Endometrial microvascular endothelial cells (primary cell): Measurements from ENCODE around the genes CD99L2, FATE1, MAGEA6, ZNF185 and PNMA6F.

DNA sequence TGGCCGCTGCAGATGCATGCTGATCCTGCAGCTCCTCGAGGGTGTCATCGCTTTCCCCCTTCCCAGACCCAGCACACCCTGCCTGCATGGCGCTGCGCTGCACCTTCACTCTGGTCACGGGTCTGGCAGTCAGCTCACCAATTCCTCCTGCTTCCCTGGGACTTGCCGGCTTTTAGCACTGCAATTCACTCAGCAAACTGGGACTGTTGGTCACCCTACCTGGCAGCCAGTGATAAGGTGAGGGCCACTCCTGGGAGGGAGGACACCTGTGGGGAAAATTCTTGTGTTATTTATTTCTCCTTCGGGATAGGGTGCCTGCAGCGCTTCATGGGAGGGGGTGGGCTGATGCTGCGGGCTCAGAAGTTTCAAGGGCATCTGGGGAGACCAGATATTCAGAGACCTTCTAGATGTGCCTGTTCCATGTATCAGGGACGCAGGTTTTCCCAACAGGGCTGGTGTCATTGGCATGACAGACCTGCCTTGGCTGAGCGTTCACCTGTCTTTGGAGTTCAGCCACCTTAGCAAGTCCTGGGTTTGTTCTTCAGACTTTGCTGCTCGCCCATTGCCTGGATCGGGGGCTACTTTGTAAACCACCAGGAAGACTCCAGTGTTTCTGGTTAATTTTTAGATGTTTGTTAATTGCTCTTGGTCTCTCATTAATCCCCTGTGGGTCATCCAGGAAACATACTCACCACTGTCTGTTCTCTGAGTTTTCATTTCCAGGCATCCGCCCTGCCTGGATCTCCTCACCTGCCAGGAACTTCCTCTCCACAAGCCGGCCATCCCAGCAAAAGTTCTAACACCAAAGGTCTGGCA, 7.7 kb upstream of the EOLA2 start:
- RAMPAGE, long total RNA, result no peak

DNA sequence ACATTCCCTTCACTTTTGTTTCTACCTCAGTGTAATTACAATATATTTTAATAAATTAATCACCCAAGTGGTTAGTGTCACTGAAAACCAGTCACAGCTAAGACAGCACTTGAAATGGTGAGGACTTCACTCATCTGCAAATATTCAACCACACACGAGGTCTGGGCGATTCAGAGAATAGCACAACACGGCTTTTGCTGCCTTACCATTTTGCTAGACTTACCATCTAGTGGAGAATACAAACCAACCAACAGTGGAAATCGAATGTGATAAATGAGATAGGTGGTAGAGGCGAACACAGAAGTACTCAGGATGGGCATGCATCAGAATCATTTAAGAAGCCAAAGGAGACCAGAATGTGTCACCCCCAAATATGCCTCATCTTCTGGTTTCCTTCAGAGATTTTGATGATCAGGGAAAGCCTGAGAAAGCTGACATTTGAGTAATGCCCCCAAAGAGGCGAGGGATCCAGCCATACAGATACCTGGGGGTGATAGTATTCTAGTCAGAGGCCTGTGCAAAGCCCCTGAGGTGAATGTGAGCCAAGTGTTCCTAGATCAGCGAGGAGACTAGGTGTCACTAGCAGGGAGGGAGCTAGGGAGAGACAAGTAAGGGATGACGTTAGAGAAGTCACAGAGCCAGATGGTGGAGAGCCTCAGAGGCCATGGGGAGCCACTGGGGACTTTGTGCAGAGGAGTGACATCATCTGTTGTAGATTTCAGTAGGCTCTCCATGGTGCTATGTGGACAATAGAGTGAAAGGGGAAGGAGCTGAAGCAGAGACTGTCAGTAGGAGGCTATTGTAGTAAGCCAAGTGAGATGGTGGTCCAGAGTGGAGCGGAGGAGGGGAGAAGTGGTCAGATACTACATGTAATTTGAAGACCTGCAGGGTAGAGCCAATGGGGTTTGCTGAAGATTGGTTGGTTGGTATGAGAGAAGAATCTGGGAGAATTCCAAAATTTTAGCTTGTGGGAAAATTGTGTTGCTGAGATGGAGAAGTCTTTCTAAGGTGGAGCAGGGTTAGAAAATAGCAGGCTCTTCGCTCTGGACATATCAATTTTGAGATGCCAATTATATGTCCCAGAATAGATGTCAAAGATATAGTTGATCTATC, 1.8 kb downstream of the MTMR1 start:
- RAMPAGE, long total RNA, result no peak

GRCh38 chrX:150898116-150899140, at the start of gene CD99L2:
CD99L2 (minus strand) TSS chrX:150898668.
- RAMPAGE, long total RNA, result start-site peak on the minus strand at chrX:150898596-150898626, 193 and 284 reads in 2 replicates

DNA sequence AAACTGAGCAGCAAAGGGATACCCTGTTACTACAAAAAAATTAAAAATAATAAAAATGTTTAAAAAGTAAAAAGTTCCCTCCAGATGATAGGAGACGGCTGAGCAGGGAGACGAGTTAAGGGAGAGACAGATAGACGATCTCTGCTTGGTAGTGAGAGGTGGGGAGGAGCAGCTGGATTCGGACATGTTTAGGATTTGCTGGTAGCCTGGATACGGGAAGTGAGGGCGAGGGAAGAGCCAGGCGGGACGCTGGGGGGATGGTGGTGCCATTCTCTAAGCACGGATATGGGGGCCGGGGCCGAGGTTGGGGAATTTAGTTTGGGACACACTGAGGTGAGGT, 17.1 kb upstream of the HMGB3 start:
- RAMPAGE, long total RNA, result no peak

DNA sequence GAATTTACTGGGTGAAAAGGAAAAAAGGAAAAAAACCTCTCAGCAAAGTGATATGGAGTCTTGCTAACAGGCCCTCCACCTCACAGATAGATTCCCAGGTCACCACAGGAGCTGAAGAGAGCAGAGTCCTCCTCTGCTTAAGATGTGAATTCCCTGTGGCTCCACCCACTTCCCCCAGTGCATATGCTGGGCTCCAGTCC, 25.1 kb upstream of the PASD1 start:
- RAMPAGE, long total RNA, result no peak

DNA sequence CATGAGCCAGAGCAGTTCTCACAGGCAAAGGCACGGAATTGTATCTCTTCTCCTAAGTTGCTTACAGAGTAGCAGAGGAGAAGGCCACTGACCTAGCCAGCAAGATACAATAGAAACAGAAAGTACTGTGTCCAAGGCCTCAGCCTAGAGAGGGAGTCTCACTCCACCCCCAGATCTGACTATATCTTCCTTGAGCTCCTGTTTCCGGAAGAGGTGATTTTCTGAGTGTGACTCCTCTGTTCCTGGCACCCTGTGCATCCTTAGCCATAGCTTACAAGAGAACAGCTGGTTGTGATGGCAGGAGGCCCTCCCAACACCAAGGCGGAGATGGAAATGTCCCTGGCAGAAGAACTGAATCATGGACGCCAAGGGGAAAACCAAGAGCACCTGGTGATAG, at the start of gene FATE1:
Gene FATE1, plus strand, starts transcription at position 210 of the 397 bp plus-strand sequence.
- RAMPAGE, long total RNA, result no peak

- RAMPAGE, long total RNA, result no peak
Measured at GRCh38 chrX:151722346-151722780, 6.5 kb downstream of the FATE1 start.

DNA sequence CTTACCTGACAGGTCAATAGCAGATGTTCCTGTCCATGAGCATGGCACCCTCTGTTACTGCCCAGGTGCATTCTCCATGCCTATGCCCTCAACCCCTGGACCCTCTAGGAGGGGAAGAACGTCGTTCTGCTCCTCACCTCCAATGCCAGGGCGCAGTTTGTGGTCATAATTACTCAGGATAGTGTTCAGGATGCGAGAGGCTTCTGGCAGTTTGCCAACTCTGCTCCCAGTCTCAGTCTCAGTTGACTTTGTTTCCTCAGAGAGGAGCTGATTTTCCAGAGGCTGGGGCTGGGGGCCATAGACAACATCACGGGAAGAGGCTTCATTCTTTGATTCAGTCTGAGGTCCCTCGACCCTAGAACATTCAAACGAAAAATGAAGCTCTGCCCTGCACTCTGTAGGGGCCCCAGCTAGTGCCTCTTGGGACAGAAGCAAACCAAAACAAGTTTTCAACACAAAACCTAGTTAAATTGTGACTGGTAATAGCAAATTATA, 4.4 kb downstream of the GABRE start:
- RAMPAGE, long total RNA, result no peak

DNA sequence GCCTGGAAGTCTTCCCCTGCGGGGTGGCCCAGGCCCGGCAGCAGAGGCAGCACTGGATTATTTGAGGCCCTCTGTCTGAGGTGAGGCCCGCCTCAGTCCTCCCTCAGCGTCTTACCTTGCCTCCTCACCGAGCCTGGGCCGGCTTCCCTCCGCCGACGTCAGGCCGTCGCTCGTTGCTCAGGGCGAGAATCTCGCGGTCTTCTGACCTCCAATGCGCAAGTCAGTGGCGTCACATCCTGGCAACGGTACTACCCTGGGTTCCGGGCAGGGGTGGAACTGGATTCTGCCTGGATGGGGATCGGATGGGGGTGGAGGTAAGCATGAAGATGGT, at the start of gene MAGEA6:
Gene MAGEA6, minus strand, starts transcription at position 151 of the 331 bp plus-strand sequence.
- RAMPAGE, long total RNA, result no peak

GRCh38 chrX:152876771-152877516, 20.9 kb upstream of the ZNF185 start:
- RAMPAGE, long total RNA, result no peak

DNA sequence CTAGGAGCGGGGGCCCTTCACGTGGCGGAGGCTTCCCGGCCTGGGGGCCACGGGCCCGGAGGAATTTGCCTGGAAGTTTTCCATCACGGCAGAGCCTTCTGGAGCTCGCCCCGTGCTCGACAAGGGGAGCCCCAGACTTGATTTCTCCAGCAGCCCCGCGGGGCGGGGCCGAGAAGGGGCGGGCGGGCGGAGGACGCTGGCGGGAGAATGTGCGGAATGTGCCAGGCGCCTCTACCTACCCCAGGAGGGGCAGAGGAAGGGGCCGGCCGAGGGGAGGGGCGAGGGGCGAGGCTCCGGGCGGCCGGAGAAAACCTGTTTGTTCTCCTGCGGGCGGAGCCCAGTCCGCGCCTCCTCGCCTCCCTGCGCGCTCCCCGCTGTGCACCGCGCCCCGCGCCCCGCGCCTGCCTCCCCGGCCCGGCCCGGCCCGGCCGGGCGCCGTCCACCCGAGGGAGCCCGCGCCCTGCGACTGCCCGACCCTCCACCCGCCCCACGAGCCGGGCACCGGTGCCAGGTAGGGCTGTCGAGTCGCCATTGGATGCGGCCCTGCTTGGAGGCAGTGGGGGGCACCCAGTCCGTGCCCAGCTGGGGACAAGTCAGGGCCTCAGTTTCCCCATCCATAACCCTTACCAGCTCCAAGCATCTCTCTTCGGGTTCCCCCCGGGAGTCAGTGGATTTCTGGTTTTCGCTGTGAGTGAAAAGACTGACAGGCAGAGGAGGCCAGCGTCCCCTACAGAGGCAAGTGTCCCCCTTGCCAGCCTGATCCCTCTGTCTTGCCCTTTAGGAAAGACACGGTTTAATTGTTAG, at the start of gene ZNF185:
Gene ZNF185, plus strand, starts transcription at position 340 of the 804 bp plus-strand sequence.
- RAMPAGE, long total RNA, result no peak

- RAMPAGE, long total RNA, result no peak
Measured at GRCh38 chrX:152958657-152959309, 35.1 kb downstream of the PNMA5 start.

DNA sequence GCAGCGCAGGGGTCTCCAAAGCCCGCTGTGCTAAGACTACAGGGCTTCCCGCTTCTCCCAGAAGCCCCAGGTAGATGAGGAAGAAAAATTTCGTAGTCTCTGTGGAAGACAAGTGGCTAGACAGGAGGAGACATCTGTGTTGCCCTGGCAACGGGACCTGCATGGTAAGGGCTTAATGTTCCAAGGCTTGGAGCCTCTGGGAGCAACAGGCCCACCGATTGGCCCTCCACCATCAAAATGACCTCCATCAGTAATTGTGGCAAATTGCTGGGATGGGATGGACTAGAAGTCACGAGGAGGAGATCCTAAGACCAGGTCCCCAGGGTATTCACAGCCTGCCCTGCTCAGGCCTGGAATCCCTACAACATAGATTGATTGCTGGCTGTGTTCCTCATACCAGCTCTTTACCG, at the start of gene PNMA6F:
Gene PNMA6F, minus strand, starts transcription at position 79 of the 410 bp plus-strand sequence.
- RAMPAGE, long total RNA, result no peak

DNA sequence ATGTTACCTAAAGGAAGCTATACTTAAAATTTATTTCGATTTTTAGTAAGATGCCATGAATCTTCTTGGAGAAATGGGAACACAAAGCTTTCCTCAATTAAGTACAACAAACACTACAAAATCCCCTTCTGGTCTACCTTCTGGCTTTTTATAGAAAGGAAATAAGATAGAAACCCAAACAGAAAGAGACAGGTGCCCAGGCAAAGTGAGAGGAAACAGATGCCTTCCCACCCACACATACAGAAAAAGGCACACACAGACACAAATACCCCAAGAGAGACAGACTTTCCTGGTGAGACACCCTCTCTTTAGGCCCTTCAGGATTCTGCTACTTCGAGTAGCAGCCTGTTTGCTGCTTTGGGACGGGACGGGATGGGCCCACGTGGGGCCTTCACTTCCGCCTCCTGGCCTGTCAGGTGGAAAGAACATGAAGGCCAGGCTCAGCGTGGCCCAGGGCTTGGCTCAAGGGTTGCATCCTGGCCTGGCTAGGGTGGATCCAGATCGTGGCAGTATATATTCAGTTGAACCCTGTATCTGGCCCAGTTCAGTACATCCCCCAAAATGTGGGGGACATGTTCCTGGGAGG, 2.1 kb downstream of the ZNF275 start:
- RAMPAGE, long total RNA, result no peak

- RAMPAGE, long total RNA, result no peak
Measured at GRCh38 chrX:153386530-153387034, 14.6 kb downstream of the PNMA6E start.

- RAMPAGE, long total RNA, result no peak
Measured at GRCh38 chrX:153537398-153538342, 20.2 kb downstream of the ATP2B3 start.

DNA sequence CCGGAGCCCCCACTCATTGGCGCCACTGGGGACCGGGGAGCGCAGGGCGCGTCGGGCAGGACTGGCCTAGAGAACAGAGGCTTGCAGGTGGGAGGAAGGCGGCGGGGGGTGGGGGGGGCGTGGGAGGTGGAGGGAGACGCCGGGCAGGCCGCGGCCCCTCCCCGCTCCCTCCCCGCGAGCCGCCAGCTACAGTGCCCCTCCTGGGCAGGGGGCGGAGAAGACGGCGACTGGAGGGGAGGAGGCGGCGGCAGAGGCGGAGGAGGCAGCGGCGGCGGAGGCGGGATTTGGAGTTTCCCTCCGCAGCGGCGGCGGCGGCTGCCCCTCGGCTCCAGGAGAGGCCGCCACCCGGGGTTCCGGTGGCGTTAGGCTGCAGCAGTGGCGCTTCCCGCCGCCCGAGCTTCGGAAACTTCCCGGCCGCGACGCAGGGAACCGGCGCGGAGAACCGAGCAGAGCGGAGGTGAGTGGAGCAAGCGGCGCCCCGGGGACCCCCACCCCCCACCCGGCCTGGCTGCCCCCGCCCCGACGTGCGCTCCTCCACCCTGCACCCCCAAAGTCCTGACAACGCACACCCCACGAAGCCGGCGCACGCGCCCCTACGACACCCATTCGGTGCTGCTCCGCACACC, 4.7 kb upstream of the DUSP9 start:
- RAMPAGE, long total RNA, result no peak

- RAMPAGE, long total RNA, result no peak
Measured at GRCh38 chrX:153643536-153644118, 3.4 kb upstream of the DUSP9 start.

- RAMPAGE, long total RNA, result no peak
Measured at GRCh38 chrX:153699111-153699759, 11.5 kb downstream of the SLC6A8 start.

DNA sequence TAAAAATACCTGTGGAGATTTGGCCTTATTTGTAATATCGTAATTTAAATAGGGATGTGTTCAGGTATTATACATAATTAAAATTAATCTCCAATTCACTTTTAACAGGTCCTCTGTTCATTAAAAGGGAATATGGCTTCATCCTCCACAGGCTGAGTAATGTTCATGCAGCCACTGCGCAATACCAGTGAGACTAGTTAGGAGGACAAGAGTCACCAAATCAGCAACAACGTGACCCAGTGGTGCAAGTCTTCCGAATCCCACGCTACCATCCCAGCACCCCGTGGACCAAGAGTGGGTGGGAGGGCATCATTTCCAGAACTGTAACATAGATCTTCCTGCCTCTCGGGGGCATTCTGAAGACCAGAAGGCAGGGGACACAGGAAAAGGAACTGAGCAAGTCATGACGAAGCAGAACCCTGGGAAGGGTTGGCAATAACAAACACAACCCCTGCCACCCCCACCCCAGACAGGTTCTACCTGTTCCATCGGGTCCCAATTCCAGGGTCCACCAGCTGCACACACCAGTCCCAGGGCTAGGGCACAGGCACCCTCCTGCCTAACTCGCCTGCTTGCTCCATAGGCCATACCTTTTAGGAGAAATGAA, 1.5 kb downstream of the BCAP31 start:
- RAMPAGE, long total RNA, result no peak